ENCODE measurements around a stretch of chr11.

- PRO-cap: no peak
Measured at GRCh38 chr11:128153707-128154098, 433.7 kb downstream of the ETS1 start.

DNA sequence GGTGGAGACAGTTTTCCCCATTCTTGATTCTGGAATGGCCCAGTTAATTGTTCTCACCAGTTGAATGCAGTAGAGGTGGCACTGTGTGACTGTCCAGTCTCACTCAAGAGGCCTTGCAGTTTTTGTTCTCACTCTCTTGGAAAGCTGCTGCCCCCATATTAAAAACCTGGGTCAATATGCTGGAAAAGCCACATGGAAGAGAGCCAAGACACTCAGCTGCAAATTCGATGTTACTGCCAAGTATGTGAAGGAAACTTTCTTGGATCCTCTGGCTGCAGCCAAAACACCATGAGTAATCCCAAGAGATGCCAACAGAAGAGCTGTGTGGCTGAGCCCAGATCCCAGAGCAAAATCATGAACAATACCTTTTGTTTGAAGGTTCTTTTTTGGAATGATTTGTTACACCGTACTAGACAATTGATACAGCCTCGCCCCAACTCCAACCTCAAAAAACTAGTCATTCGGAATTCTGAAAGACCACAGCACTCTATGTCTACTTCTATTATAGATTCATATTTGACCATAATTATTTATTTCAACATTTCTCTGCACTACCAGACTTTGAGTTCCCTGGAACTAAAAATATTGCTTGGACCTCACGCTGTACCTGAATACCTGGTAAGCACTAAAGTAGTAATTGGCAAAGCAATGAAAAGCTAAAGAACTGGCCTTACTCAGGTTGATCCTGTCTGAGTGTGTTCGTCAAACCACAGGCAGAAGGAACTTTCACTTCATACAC lies 378.9 kb downstream of the ETS1 start:
- PRO-cap: no peak

DNA sequence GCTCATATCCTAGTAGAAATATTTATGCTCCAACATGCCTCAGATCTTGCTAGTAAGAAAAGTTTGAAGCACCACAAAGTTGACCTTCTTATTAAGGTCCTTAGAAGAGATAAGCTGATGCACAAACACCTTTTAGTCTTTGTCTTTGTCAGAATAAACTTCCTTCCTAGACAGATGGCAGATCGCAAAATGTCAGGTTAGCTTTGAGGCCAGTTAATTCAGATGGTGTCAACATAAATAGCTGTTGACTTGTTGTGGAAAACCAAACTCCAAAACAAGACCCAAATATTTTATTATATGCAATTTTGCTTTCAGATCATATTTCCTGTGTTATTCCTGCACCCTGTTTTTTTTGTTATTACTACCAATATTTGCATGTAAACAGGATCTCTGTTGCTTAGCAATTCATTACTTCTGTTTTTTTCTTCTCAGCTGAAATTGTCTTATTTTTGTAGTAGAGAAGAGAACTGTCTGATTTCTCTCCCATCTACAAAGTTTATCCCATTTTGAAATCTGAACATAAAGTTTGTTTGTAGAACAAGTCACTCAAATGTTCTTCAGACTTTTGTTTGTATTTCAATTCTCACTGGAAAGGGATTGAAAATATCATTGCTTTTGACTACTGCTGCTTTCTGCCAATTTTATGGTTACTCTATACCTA lies 315.9 kb downstream of the ETS1 start:
- PRO-cap: no peak

DNA sequence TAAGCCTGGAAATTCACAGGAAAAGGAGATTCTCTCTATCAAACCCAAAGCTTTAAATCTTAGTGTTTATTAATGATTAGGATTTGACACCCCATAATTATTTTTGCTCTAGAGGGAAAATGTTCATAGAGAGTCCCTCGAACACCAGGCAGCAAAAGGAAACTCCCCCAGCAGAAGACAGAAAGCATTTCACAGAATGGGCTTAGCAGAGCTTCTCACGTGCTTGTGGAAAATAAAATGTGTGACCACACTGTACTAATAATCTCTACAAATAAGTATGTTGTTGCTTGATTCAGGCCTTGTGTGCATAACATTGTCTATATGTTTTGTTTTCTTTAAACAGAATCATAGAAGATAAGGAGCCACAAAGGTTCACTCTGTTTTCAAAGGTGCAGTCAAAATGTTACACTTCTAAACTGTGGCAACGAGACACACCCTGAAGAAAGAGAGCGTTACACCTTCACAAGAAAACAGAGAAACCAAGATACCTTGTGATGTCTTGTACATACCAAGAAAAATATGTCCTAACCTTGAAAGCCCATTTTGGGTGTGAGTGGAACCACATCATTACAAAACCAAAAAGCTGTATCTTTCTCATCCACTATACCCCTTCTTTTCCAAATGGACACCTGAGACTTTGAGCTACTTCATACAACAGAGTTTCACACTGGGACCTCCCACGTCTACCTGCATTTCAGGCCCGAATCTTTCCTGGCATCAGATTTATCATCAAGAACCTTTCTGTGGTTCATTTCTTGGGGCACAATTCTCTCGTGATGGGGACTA lies 282.5 kb downstream of the ETS1 start:
- PRO-cap: no peak

- PRO-cap: no peak
Measured at GRCh38 chr11:128417542-128417833, 169.9 kb downstream of the ETS1 start.

DNA sequence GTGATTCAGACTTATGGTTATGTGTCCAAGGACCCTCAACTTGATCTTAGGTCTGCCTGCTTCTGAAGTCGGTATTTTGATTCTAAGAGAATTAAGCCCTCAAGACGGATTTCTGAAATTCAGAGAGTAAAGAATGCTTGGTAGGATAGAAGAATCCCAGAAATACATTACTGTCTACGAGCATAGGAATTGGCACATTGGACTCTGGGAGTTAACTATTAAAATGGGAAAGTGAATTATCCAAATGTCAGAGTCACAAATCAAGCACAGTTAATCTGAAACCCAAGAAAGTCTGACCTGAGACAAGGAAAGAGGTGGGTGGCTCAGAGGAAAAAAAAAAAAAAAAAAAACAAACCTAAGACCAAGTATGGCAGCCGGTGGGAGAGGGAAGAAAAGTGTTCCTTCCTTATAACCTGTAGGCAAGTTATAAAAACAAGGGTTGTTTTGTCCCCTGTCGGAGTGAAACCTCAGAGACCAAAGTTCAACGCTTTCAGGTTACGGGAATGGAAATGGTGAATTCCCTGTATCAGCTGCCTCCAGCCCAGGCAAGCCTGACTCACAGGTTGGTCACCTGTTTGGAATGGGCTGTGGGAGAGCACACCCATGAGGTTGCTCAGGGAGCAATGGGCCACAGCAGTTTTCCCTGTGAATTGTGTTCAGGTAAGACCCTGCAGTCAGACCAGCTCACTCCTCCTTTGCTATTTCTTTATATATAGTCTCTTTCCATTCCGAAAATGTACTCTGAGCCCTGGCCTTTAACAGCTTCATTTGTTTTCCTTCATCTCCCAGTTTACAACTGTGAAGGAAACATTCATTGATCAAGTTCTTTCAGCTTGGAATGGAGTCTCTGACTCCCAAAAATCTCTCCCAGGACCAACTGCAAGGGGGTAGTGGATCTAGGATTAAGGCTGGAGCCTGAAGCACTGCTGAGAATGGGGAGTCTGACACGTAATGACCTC lies 138.9 kb downstream of the ETS1 start:
- PRO-cap: no peak

GRCh38 chr11:128489089-128489563 lies 98.2 kb downstream of the ETS1 start:
- PRO-cap: no peak

GRCh38 chr11:128506899-128507931 lies 80.1 kb downstream of the ETS1 start:
- PRO-cap: no peak

GRCh38 chr11:128515739-128516257 lies 71.6 kb downstream of the ETS1 start:
- PRO-cap: no peak

DNA sequence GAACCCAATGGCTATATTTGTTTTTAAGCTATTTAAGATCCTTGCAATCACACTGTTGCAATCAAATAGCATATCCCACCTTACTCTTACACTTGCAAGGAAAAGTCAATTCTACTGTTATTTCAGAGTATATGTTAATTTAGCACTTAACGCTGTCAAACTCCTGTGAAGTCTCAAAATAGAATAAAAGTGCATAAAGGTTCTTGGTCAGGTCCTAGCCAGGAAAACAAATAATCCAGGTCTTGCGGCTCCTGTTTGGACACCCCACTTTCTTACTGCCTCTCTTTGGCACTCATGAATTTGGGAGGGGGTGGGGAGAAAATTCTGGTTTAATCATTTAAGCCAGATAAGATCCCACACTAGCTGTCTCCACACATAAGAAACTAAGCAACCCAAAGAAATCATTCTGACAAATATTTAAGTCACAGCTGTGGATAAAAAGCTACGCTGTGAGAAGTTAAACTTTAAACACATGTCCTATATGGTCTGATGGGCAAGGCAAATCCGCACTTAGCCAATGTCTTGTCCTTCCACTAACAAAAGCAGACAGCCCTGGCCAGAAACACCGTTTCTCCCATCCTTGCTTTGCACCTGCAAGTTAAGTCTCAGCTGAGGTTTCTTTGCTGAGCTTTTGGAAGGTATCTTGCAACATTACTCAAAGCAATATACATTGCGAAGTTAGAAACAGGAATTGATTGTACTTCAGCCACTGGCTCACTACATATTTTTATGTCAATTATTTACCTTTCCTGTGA lies 68.1 kb downstream of the ETS1 start:
- PRO-cap: no peak

- PRO-cap: no peak
Measured at GRCh38 chr11:128521629-128522071, 65.7 kb downstream of the ETS1 start.

DNA sequence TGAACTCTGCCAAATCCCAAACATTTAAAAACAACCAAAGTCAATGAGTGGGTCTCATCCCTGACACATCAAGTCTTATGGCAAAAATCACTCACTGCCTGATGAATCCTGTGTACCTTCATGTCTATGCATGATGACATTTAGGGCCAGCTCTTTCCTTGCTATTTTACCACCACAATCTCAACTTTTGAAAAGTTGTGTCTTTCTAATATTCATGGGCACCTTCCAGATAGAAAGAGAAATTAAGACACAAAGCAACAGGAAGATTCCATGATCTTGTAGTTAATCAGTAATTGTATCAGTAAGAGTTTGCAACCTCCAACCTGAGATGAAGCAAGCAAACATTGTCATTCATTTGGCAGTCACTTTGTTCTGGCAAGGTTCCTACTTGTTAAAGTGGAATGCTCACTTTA lies 51.8 kb downstream of the ETS1 start:
- PRO-cap: no peak

- PRO-cap: no peak
Measured at GRCh38 chr11:128544384-128545140, 42.8 kb downstream of the ETS1 start.

- PRO-cap: no peak
Measured at GRCh38 chr11:128621277-128622674, 34.4 kb upstream of the ETS1 start.

GRCh38 chr11:128677905-128678485 lies 15.9 kb upstream of the FLI1 start:
- PRO-cap: no peak

DNA sequence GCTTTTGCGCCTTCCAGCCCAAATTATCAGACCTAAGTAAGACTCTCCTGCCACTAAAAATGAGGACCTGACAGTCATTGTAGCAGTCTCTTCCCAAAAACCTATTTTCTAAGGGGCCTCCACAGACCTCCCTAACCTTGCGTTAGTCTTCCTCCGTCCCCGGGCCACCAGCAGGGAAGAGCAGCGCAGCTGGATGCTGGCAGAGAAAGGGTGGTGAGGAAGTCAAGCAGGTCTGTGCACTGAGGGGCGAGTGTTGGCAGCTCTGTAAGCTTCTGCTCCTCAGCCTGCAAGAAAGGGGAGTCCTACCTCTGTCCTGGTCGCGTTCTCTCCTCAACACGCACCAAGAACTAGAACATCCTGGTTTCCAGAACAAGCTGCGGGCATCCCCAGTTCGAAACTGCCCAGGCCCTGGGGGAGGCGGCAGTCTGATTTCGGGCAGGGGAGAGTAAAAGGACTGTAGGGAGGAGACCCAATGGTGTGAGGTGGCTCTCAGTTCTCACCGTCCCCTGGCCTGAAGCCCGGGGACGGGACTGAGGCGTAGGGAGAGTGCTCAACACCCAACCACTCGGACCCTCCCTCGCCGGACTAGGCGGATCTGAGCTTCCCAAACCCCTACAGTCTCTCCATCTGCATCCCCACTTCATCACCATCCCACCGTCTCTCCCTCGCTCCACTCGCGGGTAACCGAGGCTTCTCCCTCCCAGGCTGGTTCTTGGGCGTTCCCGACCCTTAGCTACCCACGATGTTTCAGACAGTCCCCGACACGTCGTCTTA lies 7.8 kb upstream of the FLI1 start:
- PRO-cap: no peak

DNA sequence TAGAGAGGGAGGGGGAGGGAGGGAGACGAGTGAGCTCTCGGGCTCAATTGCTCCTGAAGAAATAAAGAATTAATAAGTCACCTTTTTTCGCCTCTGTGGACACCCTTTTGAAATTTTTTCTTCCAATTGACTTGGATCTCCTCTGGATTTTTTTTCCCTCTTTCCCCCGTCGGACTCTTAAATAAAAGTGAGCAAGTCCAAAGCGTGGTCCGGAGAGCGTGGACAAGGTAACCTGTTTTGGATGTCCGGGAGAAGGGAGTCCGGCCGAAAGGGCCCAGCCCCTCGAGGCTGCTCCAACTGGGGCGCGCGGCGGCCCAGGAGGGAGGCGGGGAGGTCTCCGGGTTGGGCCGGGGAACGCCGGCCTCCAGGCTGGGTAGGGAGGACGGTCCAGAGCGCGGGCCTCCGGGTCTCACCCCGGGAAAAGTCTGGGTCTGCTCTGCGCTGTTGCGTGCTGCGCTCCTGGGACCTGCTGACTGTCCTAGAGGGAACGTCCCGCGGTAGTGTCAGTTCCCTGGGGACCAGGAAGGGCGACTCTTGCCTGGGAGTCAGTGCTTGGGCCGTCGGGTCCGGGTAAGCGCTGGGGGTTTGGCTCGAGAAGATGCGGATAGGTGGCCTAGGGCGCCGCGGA lies 1.2 kb upstream of the FLI1 start:
- PRO-cap: no peak

DNA sequence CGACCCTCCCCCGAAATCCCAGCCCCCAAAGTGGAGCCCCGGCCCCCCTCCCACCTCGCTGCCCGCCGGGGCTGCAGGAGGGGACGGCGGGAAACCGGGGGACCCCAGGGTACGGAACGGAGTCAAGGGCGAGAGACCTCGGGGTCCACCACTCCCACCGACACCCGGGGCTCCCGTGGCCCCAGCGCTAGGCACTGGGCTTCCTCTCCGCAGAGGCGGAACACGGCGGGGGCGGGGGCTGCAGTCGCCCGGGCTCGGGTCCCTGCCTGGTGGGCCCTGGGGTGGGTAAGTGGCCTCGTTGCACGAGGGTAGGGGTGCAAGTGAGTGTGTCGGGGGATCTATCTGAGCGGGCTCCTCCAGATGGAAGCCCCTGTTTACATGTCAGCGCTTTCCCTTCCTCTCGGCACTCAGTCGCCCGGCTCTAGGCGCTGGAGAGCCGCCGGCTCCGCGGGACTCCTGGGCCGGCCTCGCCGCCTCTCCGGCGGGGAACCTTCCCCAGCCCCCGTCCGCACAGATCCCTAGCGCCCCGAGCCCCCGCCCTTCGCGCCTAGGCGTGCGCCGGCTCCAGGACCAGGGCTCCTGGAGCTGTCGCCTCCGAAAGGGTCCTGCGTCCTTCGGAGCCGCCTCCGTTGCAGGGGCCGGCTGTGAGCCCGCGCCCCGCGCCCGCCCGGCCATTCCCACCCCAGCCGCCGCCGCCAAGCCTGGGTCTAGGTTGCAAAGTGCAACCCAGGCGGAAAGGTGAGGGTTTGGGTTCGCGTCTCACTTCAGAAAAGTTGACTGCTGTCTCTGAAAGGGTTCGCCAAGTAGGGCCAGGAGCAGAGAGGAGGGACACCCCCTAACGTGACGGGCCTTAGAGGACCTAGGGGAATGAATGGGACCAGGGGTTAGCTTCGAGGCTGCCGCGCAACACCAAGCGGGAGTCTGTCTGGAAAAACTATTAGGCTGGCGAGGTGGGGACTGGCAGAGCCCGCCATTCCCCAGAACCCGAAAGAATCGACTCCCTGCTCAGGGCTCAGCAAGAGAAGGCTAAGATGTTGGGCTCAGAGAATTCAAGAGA lies 932 bp downstream of the FLI1 start:
- PRO-cap: no peak

DNA sequence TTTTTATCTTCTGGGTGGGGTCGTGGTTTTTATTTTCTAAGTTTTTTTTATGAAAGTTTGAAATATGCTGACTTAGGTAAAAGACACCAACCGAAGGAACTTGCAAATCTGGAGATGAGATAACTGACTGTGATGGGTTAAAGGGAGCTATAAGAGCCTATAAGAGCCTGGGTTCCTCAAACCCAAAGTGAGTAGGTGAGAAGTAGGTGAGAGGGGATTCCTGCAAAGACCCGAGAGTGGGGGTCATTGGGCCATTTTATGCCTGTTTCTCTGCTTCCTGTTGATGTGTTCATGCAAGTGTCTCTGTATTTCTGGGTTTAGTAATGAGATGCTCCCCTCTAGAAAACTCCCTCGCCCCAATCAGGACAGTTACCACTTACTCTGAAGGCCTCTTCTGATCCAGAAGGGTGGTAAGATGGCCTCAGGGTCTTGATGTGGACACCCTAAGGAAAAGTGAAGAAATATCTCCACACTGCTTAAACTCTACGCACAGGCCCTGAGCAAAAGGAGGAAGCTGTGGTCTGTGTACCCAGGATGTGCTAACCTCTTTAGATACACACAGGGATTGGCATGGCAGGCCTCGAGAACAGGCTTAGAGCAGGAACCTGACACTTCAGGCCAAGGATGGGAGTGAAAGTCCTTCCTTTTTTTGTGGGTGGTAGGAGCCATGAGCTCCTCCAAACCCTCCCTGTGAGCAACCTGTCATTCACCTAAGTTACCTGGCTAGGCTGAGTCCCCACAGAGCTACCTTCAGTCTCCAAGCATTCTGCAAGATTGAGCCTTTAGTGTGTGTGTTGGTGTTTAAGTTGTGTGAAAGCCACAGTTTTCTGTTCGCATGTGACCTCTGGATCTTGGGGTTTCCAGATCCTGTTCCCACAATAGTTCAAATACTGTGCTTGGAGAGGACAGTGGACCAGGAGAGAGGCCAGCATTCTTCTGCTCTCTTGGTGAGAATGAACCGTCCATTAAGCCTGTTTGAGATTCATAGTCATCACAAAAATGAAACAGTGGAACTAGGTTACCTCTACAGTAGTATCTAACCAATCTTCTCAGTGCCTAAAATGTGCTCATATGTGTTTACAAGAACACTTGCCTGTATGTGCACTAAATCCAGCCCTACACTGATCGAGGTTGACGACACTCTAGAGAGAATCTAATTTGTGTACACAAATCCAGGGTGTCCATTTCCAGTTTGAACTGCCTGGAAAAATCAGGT lies 2.1 kb downstream of the FLI1 start:
- PRO-cap: bidirectional peak, plus-strand start at position 551 of the sequence, minus-strand start at position 293 of the sequence

GRCh38 chr11:128717358-128717984 lies 23.6 kb downstream of the FLI1 start:
- PRO-cap: no peak

All from SUDHL5 (cell line).